IMR-90 (cell line): Measurements from ENCODE around the genes ZFP37 and ZNF618.

DNA sequence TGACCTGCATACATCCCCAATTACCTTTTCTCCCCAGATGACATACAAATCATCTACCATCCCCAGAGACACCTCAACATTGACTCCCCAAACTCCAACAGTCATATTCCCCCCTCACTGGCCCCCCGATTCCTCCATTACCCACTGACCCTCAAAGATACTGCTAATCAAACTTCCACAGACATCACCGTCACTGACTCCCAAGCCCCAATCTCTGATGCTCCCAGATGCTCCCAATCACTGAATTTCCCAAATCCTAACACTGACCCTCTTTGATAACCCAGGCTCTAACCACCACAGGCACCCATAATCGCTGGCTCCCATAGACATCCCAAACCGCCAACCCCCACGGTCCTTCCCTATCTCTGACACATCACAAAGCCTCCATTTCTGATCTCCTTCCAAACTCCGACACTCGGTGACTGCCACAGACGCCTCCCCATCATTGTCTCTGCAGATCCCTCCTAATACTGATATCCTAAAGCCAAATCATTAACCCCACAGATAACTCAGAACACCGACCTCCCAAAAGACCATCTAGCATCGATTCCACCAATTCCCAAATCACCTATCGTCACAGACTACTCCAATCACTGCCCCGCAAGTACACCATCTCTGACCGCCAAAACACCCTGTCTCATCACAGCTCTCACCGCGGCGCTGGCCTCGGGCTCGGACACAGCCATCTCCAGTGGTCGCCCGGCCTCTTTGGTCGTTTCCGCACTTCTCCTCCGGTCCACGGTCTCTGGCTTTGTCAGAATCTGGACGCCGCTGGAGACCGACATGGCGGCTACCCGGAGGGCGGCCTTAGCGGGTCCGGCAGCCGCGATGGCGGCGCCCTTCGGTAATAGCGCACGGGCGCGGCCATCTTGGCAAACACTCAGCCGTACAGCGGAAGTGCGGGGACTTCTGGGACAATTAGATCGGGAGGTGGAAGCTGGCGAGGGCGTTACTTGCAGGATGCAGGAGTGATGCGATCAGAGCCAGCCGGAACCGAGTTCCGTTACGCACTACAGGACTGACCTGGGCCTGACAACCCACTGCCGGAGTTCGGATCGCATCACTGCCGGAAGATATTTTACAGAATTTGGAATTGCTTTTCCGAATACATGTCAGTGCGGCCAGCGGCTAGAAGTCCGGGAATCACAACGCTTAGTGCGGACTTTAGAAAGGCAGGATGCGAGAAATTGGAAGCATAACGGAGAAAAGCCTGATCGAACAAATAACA, at the start of gene ZFP37:
TSS of gene ZFP37 (minus strand) at position 821 of the 1,228 bp plus-strand sequence.
- RRBS: 2% methylated on average over 15 of the region's 65 CpGs
CAGE:
- cytosol, long polyA plus RNA: no peak
- long polyA plus RNA: no peak
- nucleus, long polyA plus RNA: start-site peak on the minus strand centred at position 833 of the sequence, 100 bp wide, 14 and 5 reads in 2 replicates

DNA sequence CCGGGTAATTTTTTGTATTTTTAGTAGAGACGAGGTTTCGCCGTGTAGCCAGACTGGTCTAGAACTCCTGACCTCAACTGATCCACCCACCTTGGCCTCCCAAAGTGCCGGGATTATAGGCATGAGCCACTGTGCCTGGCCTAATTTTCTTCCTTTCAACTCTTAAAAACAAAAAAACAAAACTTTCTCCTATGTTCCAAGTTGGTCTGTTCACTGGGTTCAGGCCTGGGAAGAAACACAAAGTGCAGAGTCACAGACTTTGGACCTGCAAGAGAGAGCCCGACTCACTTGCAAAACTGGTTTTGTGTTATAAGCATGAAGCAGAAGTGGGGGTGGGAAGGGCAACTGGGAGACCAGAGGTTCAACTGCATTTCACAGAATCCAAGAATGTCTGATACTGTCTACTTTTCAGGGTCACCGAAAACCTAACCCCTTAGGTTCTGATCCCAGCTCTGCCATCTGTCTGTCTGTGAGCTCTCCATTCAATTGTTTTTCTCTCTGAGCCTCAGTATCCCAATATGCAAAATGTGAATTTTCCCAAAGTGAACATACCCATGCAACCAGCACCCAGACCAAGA, 5.2 kb upstream of the HDHD3 start:
- RRBS: no CpG with 5 or more reads among the region's 7 CpGs
CAGE:
- cytosol, long polyA plus RNA: no peak
- long polyA plus RNA: no peak
- nucleus, long polyA plus RNA: no peak

DNA sequence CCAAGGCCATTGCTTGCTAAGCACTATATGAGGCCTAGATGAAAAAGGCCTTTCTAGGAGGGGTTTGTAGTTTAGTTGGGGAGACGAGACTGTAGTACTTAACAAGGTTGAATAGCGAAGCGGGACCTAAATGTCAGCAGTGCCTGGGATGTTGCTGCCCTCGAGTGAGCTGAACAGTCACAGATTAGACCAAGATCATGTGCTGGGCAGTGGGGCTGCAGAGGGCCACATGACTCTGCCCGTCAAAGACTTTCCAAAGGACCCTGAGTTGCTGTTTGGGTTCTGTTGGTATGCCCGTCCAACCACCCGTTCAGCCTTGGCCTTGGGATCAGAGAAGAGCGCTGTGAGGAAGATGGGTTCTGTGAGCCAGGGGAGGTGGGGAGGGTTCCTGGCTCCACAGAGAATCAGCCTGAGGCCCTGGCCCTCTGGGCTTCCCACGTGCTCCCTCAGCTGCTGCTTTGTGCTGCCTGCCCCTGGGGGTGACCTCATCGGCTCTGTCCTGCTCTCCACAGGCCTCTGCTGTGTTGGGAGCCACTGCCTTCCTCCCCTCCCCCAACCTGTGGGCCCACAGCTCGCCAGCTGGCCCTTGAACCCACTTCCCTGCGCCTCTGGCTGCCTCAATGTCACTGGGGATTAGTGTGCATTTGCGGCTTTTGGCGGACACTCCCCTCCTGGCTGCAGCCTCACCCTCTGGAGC, 72.6 kb downstream of the RGS3 start:
- RRBS: no CpG with 5 or more reads among the region's 14 CpGs
CAGE:
- cytosol, long polyA plus RNA: no peak
- long polyA plus RNA: no peak
- nucleus, long polyA plus RNA: no peak

- RRBS: no CpG with 5 or more reads among the region's 5 CpGs
CAGE:
- cytosol, long polyA plus RNA: no peak
- long polyA plus RNA: no peak
- nucleus, long polyA plus RNA: no peak
These were observed 115.5 kb downstream of the RGS3 start for GRCh38 chr9:113578877-113579491.

GRCh38 chr9:113591423-113592179, 128.1 kb downstream of the RGS3 start:
- RRBS: no CpG with 5 or more reads among the region's 10 CpGs
CAGE:
- cytosol, long polyA plus RNA: no peak
- long polyA plus RNA: no peak
- nucleus, long polyA plus RNA: no peak

GRCh38 chr9:113624804-113625220, 161.3 kb downstream of the RGS3 start:
- RRBS: 60% methylated on average over 1 of the region's 8 CpGs
CAGE:
- cytosol, long polyA plus RNA: no peak
- long polyA plus RNA: no peak
- nucleus, long polyA plus RNA: no peak

DNA sequence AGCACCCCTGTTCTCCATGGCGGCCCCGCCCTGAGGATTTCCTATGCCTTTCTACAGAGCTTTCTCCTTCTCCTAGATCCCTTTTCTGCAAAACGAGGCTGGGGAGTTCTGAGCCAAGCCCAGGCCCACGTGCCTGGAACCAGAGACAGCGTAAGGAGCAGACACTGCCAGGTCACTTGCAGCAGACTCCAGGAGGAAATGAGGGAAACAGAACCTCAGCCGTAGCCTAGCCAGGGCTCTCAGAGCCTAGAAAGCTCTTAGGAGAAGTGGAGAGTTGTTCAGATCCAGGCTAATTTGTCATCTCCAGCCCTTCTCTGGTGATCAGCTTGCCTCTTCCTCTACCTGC, 163.3 kb downstream of the RGS3 start:
- RRBS: no CpG with 5 or more reads among the region's 6 CpGs
CAGE:
- cytosol, long polyA plus RNA: no peak
- long polyA plus RNA: no peak
- nucleus, long polyA plus RNA: no peak

GRCh38 chr9:113875630-113876635, at the start of gene ZNF618:
ZNF618 (plus strand) TSS chr9:113876309.
- RRBS: 1% methylated on average over 50 of the region's 122 CpGs
CAGE:
- cytosol, long polyA plus RNA: no peak
- long polyA plus RNA: no peak
- nucleus, long polyA plus RNA: no peak

- RRBS: no CpG with 5 or more reads among the region's 24 CpGs
CAGE:
- cytosol, long polyA plus RNA: no peak
- long polyA plus RNA: no peak
- nucleus, long polyA plus RNA: no peak
These were observed 89.9 kb downstream of the AMBP start for GRCh38 chr9:113988114-113988662.

DNA sequence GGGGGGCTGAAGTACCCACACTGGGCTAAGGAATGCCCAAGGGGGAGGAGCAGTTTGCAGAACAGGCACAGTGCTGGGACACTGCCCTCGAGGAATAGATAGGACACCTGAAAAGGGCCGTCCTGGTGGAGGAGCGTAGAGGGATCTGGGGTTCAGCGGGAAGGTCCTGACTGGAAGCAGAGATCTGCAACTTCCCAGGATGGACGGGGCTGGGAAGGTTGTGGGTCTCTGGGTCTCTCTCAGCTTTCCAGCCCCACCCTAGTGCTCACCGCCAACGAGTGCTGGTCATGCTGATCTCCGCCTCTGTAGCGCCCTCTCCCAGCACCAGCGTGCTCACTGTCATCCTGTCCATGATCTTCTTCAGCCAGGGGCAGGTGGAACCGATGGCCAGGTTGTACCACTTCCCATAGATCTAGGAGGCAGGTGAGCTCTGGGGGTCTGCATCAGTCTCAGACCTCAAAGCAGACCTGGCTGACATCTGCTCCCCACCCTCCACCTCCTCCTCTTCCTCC, 1.7 kb downstream of the AMBP start:
- RRBS: no CpG with 5 or more reads among the region's 11 CpGs
CAGE:
- cytosol, long polyA plus RNA: no peak
- long polyA plus RNA: no peak
- nucleus, long polyA plus RNA: no peak

- RRBS: no CpG with 5 or more reads among the region's 10 CpGs
CAGE:
- cytosol, long polyA plus RNA: no peak
- long polyA plus RNA: no peak
- nucleus, long polyA plus RNA: no peak
These were observed 21.2 kb downstream of the COL27A1 start for GRCh38 chr9:114176368-114177103.

GRCh38 chr9:114288106-114288863, 34.6 kb upstream of the ORM1 start:
- RRBS: no CpG with 5 or more reads among the region's 22 CpGs
CAGE:
- cytosol, long polyA plus RNA: no peak
- long polyA plus RNA: no peak
- nucleus, long polyA plus RNA: no peak

DNA sequence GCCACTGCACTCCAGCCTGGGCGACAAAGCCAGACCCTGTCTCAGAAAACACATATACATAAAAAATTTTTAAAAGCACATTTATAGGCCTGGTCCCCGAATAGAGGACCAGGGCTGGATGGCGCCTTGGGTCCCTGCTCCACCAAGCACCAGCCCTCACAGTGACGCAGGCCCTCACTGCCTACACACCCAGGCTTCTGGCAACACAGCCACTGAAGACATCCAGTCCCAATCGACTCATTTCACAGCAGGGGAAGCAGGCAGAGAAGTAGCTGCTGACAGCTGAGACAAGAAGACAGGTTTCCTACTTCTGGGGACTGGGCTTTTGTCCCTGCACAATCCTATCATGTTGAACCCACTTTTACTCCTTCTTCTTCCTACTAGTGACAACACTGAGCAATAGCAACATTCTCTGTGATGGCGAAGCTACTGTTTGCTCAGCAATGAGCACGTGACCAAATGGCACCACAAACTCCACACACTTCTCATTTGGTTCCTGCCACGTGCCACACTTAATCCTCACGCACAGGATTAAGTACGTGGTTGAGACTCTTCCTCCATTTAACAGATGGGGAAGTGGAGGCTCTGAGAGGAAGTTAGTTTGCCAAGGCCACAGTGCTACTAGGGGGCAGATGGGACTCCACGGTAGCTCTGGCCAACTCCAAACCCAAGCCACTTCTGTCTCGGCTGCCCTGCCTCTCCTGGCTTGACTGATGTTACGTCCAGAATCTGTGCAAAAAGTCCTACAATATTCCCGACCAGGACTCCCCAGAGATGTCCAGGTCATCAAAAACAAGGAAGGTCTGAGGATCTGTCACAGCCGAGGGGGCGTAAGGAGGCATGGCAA, 10.6 kb downstream of the ORM2 start:
- RRBS: no CpG with 5 or more reads among the region's 16 CpGs
CAGE:
- cytosol, long polyA plus RNA: no peak
- long polyA plus RNA: no peak
- nucleus, long polyA plus RNA: no peak

- RRBS: no CpG with 5 or more reads among the region's 4 CpGs
CAGE:
- cytosol, long polyA plus RNA: no peak
- long polyA plus RNA: no peak
- nucleus, long polyA plus RNA: no peak
These were observed 15.0 kb downstream of the ORM2 start for GRCh38 chr9:114344654-114345151.

- RRBS: no CpG with 5 or more reads among the region's 19 CpGs
CAGE:
- cytosol, long polyA plus RNA: no peak
- long polyA plus RNA: no peak
- nucleus, long polyA plus RNA: no peak
These were observed 19.2 kb downstream of the ORM2 start for GRCh38 chr9:114348506-114349580.

DNA sequence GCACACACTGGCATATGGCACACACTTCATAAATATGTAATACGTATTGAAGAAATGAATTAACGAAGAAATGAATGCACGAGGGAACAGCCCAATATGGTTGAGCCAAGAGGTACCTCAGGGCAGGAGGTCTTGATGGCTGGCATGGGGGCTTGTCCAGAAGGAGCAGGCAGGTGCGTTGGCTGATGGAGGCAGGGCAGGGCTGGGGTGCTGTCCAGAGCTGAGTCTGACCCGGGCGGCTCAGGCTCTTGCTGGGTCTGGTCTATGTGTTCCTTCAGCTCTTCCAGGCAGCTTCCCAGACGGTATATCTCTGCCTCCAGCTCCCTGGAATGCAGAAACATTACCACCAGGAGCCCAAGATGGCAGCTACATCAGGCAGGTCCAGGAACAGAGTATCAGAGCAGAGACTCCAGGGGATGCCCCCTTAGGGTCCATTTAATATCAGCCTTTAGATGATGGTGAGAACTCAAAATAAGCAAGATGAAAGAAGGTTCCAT, 26.1 kb downstream of the AKNA start:
- RRBS: no CpG with 5 or more reads among the region's 7 CpGs
CAGE:
- cytosol, long polyA plus RNA: no peak
- long polyA plus RNA: no peak
- nucleus, long polyA plus RNA: no peak

GRCh38 chr9:114363883-114364712, 23.7 kb downstream of the AKNA start:
- RRBS: no CpG with 5 or more reads among the region's 4 CpGs
CAGE:
- cytosol, long polyA plus RNA: no peak
- long polyA plus RNA: no peak
- nucleus, long polyA plus RNA: no peak

- RRBS: no CpG with 5 or more reads among the region's 6 CpGs
CAGE:
- cytosol, long polyA plus RNA: no peak
- long polyA plus RNA: no peak
- nucleus, long polyA plus RNA: no peak
These were observed 21.6 kb downstream of the AKNA start for GRCh38 chr9:114366162-114366585.

GRCh38 chr9:114370739-114371315, 17.0 kb downstream of the AKNA start:
- RRBS: no CpG with 5 or more reads among the region's 5 CpGs
CAGE:
- cytosol, long polyA plus RNA: no peak
- long polyA plus RNA: no peak
- nucleus, long polyA plus RNA: no peak

DNA sequence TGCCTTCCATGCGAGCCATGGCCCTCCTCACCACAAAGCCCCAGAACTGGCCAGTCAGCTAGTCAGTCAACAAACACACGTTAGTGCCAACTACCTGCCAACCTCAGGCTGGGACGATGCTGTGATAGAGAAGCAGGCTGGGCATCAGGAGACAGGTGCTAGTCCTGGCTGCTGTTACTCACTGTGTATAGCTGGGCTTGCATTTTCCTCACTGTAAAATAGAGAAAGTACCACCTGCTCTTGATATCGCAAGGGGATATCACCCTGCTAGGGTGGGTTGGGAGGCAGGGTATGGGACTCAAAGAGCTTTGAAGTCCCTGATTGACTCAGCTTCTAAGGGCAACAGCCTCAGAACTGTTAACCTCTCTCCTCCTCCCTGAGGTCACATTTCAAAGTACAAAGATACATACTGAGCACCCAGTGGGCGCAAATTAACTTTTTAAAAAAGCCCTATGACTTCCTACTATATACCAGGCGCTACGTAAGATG, 2.0 kb downstream of the AKNA start:
- RRBS: no CpG with 5 or more reads among the region's 7 CpGs
CAGE:
- cytosol, long polyA plus RNA: no peak
- long polyA plus RNA: no peak
- nucleus, long polyA plus RNA: no peak